Penis (tissue), 1 donor: ENCODE data around the genes MYOM1 and TGIF1.

GRCh38 chr18:3219148-3220176 is at the start of gene MYOM1:
Gene MYOM1 (minus strand): TSS chr18:3219968.
- PRO-cap, result no peak

- PRO-cap, result no peak
Measured at GRCh38 chr18:3245892-3246344, 1.7 kb upstream of the MYL12A start.

GRCh38 chr18:3247957-3248561 is 458 bp downstream of the MYL12A start:
- PRO-cap, result bidirectional peak, plus-strand start at chr18:3248259, minus-strand start at chr18:3248111

DNA sequence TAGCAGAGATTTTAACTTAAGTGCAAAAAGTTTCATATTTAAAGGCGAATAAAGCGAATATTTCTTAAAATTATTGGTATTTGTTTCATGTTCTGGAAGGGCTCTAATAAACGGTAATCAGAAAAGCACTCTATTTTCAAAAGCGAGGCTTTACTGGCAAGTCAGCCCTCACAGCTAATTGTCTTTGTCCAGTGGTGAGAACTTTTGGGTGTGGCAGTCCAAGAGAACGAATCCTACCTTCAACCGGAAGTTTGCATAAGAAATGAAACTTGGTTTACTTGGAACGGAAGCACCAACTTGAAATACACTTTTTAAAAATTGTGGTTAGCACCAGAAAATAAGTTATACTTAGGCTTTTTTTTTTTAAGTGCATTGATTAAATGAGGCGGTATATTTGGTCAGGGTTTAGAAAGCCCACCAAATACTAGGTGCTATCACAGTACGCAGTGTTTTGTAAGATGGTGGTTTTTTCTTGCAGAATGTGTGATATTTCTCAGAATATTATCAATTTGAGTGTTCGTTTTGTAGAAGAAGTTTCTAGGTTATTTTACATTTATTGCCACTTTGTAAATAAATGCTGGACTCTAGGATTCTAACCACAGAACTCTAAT is 1.1 kb downstream of the MYL12A start:
- PRO-cap, result no peak

GRCh38 chr18:3258091-3258907 is 3.6 kb upstream of the MYL12B start:
- PRO-cap, result no peak

- PRO-cap, result bidirectional peak, plus-strand start at chr18:3266462, minus-strand start at chr18:3266340
Measured at GRCh38 chr18:3266232-3266602, 4.3 kb downstream of the MYL12B start.

DNA sequence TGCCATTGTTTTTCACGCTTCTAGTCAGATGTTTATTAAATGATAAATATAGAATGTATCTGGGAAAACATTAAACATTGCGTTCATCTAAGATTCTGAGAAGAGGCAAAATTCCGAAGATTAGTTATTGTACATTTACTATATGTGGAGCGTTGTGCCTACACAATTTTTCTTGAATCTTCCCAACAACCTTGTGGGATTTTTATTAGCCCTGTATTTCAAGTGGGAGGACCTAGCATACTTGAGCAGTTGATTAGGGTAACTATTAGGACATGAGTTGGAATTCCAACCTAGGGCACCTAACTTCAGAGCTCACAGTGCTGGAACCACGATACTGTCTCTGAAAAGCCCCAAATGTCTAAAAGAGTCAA is 16.5 kb downstream of the MYL12B start:
- PRO-cap, result no peak

DNA sequence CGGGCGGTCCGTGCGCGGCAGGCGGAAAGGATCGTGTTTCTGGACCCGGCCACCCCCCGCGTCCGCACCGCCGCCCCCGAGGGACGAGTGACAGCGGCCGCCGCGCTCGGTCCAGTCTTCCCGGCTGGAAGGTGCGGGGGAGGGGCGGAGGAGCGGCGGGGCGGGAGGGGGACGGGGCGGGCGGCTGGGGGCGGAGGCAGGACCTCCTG is 128 bp upstream of the TGIF1 start:
- PRO-cap, result bidirectional peak, plus-strand start at position 172 of the sequence, minus-strand start at position 92 of the sequence

DNA sequence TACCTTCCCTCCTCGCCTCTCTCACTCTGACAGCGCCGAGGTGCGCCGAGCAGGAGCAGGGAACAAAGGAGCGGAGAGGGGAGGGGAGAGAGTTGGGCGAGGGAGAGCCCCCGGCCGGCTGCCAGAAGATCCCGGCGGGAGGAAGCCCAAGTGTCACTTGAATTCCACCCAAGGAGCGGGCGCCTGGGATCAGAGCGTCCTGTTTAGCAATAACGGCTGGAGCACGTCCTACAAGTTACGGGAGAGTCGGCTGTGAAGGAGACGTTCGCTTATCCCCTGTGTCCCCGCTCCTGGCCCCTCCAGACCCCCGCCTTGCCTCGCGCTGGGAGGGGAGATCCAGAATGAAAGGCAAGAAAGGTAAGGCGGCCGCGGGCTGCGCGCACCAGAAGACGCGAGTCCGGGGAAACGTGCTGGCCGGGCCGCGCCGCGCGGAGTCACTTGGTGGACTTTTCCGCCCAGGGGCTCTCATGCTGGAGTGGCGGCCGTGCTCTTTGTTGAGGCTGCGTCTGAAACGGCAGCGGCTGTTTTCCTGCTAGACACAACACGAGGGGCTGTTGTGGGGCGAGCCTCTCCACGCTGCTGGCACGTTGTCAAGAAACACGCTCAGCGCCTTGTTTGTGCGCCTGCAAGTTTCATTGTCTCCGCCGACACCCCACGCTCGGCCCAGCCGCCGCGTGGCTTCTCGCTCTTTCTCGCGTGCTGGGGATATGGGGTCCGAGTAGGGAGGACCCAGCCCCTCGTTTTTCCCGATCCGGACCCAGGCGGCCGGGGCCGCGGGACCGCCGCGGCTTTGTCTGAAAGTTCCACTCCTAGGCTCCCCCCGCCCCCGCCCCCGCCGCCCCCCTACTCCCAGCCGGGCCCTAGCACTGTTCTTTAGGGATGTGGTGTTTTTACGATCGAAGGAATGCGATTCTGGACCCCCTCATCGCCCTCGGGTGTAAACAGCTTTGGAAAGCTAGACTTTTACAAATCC is at the start of gene TGIF1:
TSS of gene TGIF1 (plus strand) at position 24 of the 973 bp plus-strand sequence.
- PRO-cap, result bidirectional peak, plus-strand start at position 29 of the sequence, minus-strand start at position 28 of the sequence; bidirectional peak, plus-strand start at position 635 of the sequence, minus-strand start at position 508 of the sequence

DNA sequence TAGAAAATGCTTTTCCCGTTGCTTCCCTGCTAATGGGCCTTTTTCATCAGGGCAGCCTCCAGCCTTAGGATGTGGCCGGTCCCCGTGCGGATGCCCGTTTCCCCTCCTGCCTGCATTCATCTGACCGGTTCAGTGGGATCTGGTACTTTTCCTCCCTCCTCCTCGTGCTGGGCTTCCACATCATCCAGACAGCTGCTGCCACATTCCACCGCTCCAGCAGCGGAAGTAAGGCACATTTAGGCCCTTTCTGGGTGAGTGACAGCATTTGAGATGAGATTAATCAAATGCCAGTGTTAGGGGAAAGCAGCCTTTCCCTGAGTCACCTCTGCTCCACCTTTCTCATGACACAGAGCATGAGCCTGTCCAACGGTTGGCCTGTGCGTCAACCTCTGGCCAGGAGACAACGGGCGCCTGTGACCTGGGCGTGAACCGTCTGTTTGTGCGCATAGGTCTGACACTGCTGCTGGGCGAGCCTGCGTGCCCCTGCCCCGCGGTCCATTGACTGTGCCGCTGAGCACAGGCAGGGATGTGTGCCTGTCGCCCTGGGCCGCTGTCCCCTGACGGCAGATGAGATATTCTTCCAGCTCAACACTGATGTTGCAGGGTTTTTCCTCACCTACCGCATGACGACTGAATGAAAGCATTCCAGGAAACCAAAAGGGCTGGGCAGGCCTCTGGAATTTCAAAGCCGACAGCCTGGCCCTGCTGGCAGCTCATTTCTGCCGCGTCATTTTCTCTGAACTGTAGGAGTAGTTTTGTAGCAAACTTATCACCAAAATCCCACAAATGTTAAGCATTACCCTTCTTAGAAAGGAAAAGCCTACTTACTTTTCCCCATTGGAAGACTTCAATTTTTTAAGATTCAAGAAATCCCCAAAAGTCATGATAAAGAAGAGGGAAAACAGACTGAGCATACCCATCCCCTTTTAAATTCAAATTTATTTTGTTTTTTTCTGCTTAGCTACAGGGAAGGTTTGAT is 174.1 kb downstream of the TGIF1 start:
- PRO-cap, result bidirectional peak, plus-strand start at position 446 of the sequence, minus-strand start at position 122 of the sequence; bidirectional peak, plus-strand start at position 501 of the sequence, minus-strand start at position 559 of the sequence

- PRO-cap, result no peak
Measured at GRCh38 chr18:3706313-3706943, 256.5 kb downstream of the TGIF1 start.

DNA sequence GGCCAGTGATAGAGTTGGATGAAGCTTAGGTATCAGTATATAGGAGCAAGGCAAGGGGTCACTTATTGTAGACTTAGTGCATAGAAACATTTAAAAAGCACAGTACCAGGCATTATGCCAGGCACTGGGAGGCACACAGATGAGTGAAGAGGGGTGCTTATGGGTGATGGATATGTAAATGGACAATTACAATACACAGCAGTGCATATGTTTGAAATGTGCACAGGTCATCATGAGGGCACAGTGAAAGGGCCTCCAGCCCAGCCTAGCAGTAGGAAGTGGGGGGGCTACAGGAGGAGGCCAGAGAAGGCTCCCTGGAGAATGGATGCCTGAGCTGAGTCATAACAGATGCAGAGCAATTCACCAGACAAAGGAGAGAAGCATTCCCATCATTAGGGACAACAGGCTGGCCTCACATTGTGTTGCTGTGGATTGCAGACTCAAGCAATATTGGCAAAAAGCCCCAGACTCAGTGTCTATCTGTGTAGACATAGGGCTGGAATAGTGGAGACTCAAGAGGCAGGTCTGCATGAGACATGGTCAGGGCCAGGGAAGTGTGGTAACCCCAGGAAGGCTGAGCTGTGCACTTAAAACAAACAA is 330.0 kb downstream of the DLGAP1 start:
- PRO-cap, result no peak

DNA sequence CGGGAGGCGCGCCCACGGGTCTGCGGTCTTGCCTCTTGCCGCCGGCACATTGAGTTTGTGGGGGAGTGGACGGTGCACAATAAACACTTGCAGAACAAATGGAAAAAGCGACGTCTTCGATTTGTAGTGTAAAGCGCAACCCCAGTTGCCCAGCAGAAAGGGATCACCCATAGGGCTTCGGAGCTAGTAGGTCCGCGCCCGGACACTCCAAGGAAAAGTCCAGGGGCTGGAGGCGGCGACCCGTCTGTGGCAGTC is 976 bp upstream of the ZBTB14 start:
- PRO-cap, result no peak

GRCh38 chr18:5310050-5310571 is 14.6 kb upstream of the ZBTB14 start:
- PRO-cap, result no peak

DNA sequence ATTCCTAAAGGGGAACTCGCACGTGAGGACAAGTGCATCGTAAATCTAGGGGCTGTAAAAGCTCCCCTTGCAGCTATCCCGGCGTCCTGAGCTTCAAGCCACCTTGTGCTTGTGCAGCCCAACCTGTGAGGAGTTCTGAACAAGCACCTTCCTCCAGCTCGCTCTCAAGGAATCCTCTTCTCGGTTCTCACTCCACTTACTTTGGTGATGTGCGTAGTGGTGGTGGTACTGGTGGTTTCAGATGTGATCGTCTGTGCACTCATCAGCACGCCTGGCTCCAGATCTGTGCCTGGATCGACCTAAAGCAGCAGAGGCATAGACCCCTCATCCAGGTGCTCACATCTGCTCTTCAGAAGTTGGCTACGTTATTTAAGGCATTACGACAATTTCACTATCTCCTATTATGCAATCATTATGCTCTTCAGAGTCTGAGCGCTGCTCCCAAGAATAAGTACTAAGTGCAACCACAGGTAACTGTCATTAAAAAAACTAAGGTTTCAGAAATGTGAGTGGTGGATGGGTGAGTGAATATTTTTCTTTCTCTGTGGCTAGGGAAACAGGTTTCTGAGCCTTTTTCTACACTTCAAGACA is 100.0 kb upstream of the ZBTB14 start:
- PRO-cap, result no peak

GRCh38 chr18:5419443-5420039 is 124.0 kb upstream of the ZBTB14 start:
- PRO-cap, result no peak

GRCh38 chr18:5456578-5457093 is 87.2 kb downstream of the EPB41L3 start:
- PRO-cap, result no peak

GRCh38 chr18:5462740-5463798 is 80.7 kb downstream of the EPB41L3 start:
- PRO-cap, result no peak

GRCh38 chr18:5542694-5543820 is 740 bp downstream of the EPB41L3 start:
- PRO-cap, result unidirectional peak, plus-strand start at chr18:5542942

DNA sequence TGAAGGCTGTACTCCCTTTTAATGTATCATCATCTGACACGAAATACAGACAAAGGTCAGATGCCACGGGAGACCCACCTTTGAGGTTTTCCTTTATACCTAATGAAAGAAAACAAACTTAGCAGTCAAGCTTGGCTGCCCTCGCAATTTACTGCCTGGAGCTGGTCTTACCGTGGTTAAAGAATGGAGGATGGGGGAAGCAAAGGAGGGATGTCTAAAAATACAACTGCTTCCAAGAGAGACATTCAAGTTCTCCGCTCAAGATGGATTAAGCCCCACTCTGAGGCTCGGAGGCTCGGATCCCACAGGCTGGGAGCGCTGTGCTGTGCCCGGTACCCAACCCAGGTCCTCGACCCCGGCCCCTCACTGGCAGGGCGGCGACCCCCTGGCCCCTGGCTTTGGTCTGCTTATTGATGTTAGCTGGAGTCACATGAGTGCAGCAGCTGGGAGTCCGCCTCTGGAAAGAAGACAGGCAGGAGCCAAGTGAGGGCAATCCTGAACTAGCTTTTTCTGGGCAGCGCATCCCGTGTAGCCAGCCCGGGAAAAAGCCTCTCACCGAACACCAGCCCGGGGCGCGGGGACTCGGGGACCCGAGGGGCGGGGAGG is 869 bp downstream of the TMEM200C start:
- PRO-cap, result no peak